ENCODE measurements around a stretch of chr2.

DNA sequence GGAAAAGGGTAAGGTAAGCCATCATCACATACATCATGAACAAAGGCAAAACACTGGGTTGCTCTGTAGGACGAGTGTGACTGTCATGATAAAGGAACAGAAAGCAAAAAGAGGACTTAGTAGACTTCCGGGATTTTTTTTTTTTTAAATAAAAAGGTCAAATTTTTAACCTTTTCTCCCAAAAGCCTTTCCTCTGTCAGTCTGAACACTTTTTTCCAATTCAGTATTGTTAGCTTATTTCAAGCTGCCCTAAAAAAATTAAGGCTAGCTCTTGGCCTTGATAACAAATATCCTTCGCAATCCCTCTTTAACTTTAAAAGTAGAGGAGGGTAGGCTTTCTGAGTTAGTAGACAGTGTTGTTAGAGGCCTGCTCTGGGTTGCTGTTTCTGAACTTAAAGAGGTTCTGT, 103.2 kb downstream of the METTL8 start:
- PRO-cap, result no peak
- RAMPAGE, long total RNA, result no peak

GRCh38 chr2:171415885-171416568, 17.8 kb downstream of the METTL8 start:
- PRO-cap, result no peak
- RAMPAGE, long total RNA, result no peak

DNA sequence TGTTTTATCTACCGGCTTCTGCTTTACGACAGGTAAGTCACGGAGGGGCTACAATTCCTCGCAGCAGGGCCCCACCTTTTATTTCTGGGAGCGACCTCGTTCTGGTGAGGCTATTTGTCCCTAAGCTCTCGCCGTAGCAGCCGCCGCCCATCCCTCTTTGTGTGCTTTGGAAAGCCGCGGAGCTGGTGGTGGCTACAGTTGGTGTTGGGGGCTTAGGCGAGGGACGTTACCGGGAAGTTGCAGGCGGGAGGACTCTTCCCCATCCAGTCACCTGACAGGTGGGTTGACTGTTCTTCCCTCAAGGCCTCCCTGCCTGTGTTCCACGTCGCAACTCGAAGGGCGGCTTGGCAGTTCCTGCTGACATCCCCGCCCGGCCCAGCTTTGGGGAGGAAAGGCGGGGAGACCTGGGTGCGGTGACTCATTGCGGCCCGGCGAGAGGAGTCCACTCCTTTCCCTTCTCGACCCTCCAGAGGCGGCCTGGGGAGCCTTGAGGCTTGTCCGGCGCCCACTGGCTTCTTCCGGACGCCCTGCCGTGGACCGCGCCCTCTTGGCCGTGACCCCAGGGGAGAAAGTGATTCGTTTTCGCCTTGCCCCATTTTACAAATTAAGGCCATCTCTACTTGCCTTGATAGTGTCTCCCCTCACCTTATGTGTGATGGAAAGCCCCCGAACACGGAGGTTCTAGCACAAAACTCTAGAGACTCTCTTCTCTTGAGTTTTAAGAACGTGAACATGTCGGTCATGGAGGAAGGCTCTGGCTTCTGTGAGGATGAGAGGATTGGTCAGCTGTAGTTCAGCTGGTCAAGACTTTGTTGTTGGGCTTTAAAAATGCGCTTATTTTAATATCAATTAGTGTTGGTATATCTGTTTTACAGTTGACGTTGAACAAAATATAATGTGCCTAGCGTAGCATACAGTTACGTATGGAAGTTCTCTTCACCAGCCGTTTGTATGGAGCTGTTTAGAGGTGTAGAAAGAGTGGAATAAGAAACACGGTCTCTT, 628 bp downstream of the DYNC1I2 start:
- PRO-cap, result bidirectional peak, plus-strand start at position 195 of the sequence, minus-strand start at position 168 of the sequence; bidirectional peak, plus-strand start at position 469 of the sequence, minus-strand start at position 377 of the sequence
- RAMPAGE, long total RNA, result start-site peak on the plus strand centred at position 166 of the sequence, 71 bp wide, 415 and 52 reads in 2 replicates

- PRO-cap, result no peak
- RAMPAGE, long total RNA, result no peak
These were observed 1.2 kb downstream of the DLX2 start for GRCh38 chr2:172101260-172102083.

- PRO-cap, result unidirectional peak, plus-strand start at chr2:172106538; bidirectional peak, plus-strand start at chr2:172106846, minus-strand start at chr2:172106675
- RAMPAGE, long total RNA, result no peak
These were observed 3.6 kb upstream of the DLX2 start for GRCh38 chr2:172106058-172107009.

DNA sequence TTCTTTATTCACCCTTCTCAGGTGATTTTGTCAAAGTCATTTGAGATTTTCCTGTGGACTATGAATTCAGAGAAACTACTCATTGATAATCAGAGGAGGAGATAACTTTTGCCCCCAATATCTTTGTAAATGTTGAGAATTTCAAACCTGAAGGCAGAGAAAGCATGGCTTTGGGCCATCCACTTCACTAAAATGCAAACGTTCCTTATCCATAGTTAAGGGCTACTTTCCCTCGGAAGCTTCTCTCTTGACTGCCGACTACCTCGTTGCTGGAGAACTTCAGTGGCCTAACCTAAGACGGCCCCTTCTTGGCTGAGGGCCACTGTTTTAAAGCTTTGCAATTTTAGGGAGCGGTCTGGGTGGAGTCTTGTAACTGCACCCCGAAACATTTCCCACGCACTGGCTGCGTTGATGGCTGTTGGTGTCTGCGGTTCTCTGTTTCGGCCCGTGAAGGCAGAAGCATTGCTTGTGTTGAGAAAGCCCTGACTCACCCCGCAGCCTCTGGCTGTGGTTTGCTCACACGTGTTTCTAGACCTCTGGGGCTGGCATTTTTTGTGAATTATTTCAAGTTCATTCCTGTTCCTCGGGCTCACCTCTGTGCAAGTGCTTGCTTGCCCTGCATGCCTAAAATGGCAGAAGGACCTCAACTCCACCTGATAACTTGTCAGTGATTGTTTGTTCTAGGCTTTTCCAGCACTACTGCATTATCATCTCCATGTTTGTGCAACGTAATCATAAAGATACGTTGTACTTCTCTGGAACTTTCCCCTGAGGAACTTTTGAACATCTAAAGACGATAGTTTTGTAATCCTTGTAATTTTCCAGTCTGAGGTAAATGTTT, 94.1 kb upstream of the DLX2 start:
- PRO-cap, result no peak
- RAMPAGE, long total RNA, result no peak

DNA sequence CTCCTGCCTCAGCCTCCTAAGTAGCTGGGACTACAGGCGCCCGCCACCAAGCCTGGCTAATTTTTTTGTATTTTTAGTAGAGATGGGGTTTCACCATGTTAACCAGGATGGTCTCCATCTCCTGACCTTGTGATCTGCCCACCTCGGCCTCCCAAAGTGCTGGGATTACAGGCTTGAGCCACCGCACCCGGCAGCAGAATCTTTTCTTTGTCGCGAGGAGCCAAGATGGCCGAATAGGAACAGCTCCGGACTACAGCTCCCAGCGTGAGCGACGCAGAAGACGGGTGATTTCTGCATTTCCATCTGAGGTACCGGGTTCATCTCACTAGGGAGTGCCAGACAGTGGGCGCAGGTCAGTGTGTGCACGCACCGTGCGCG, 112.3 kb upstream of the ITGA6 start:
- PRO-cap, result unidirectional peak, plus-strand start at position 215 of the sequence
- RAMPAGE, long total RNA, result no peak

DNA sequence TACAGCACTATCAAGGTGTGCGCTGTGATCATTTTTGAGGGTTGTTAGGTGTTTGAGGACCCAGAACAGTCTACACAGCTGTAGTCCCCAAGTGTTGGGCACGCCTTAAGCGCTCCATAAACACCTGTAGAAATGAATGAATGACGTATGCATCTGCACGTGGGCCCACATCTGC, 420 bp upstream of the ITGA6 start:
- PRO-cap, result no peak
- RAMPAGE, long total RNA, result no peak

GRCh38 chr2:172438242-172438436, 10.8 kb downstream of the ITGA6 start:
- PRO-cap, result no peak
- RAMPAGE, long total RNA, result no peak

GRCh38 chr2:172462768-172463107, 35.4 kb downstream of the ITGA6 start:
- PRO-cap, result no peak
- RAMPAGE, long total RNA, result no peak

DNA sequence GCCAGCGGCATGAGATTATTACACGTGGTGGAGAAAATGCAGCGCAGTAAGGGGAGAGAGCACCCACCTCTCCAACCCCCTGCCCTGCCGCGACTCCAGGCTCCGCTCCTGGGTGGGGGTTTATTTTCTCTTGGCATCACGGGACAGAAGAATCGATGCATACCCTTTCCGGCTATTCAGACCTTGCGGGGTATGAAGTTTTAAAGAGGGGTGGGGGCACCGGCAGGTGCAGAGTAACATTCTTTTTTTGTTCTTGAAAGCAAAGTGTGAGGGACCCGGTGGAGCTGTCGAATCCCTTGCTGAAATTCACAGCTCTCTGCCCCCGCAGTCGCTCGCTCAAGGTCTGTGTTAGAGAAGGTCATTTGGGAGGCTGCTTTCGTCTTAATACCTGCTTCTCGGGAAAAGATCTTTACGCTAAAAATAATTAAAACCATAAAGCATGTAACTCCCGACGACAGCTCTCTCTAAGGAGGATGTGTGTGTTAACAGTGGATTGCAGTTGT, 642 bp downstream of the RAPGEF4 start:
- PRO-cap, result unidirectional peak, minus-strand start at position 103 of the sequence
- RAMPAGE, long total RNA, result no peak

DNA sequence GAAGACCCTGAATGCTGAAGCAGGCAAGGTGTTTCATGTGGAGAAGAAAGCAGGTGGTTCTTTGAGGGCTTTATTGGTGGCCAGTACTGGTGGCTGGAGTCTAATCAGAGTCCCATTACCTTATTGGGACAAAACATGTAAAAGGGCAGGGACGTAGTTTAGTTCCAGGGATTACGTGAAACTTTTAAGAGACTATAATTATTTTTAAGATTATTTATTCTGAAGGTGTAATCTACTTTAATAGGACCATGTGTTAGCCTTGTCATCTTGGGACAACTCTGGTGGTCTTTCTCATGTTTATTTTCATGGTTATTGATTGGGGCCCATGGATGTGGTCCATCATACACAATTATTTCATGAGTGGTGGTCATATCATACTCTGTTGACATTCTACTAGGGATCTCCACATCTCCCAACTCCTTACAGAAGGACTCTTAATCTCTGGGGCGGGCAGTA, 112.0 kb downstream of the RAPGEF4 start:
- PRO-cap, result no peak
- RAMPAGE, long total RNA, result no peak

- PRO-cap, result no peak
- RAMPAGE, long total RNA, result no peak
These were observed 44.8 kb upstream of the MAP3K20 start for GRCh38 chr2:173030570-173031576.

- PRO-cap, result no peak
- RAMPAGE, long total RNA, result no peak
These were observed 74.4 kb downstream of the MAP3K20 start for GRCh38 chr2:173150063-173150393.

- PRO-cap, result unidirectional peak, plus-strand start at chr2:173448937; bidirectional peak, plus-strand start at chr2:173449047, minus-strand start at chr2:173449057
- RAMPAGE, long total RNA, result no peak
These were observed 94.1 kb downstream of the CDCA7 start for GRCh38 chr2:173448833-173449138.

- PRO-cap, result no peak
- RAMPAGE, long total RNA, result no peak
These were observed 298.1 kb downstream of the CDCA7 start for GRCh38 chr2:173652831-173653080.

DNA sequence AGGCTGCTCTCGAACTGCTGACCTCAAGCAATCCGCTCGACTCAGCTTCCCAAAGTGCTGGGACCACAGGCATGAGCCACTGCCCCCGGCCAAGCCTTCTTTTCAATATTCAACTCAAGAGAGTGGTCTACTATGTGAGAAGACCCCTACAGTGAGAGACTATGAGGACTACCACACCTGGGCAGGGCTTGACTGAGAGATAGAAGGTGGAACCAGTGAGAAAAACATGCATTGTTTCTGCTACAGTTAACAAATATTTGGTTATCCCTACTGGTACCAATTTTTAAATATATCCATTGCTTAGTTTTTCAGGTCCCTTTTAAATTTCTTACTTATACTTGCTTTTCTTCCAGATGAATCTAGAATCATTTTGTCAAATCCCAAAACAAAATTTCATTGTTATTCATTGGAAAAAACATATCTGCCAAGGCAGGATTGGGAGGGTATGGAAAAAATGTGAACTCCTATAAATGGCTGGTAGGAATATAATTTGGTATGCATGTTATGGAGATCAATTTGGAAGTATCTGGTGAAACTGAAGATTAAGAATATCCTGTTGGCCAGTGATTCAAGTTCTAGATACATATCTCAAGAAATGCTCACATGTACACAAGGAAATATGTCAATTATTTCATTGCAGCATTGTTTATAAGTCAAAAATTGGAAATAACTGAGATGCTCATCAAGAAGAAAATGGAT, 63.1 kb downstream of the SP3 start:
- PRO-cap, result no peak
- RAMPAGE, long total RNA, result no peak

- PRO-cap, result no peak
- RAMPAGE, long total RNA, result no peak
These were observed 61.5 kb downstream of the SP3 start for GRCh38 chr2:173903558-173904090.

DNA sequence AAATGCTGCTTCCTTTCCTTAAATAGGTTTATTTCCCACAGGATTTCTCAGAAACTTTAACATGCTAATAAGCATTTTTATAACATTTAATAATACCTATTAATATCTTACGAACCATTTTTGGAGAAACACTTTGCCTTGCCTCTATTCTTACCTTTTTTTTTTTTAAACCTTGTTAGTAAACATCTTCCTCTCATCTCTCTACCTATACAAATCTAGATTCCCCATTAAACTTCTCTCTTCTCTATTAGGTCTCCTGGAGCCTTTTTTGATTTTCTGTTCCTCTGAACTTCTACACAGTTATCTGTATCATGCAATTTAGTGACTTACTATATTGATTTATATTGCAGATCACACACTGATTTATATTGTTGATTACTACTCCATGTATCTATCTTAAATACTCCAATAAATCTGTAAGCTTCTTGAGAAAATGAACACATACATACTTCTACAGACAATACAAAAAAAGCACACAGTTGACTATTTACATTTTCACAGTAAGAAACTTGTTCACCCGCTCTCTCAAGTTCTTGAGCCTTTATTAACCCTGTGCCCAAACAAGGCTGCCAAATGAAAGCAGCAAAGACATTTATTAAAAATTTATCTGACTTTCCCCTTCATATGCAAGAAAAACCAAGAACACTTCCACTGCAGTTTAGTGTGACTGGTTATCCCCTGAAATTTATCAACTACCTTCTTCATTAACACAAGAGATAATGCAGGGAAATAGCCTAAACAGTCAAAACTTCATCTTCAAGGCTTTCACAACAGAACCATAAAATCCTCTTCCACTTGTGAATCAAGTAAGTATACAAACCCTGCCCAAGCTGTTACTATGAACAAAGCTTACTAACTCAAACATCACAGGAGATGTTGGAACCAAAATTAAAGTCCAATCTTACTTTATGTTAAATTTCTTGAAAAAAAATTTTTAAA, 28.3 kb downstream of the SP3 start:
- PRO-cap, result no peak
- RAMPAGE, long total RNA, result no peak

DNA sequence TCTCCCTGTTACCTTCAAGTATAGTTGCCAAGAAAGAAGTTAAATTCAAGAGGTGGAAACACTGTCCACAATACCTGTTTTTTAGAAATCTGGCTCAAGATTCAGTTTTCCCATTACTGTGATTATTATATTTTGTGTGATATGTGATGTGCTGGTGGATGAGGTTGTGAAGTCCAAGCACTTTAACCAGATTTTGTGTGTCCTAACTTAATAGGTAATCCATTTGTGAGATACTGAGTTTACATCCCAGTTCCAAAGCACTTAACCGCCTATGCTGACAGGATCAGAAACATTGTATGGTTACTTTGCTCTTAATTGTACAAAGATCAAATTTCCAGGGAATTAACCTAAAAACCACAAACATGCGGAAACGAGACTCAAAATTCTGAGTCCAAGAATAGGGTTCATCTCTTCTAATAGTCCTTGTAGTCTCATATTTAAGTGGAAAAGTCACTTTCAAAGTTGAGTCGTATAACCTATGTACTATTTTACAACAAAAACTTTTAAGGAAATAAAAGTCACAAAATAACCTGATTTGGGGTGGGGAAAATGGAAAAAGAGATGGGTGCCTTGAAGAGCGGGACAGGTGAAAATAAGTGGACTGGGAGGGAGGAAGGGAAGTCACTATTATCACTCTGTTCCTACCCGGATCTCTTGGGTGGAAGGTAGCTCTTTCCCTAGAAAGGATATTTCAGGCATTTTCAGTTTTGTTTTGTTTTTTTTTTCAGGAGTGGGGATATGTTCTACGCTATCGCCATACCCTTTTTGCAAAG, 1.5 kb upstream of the SP3 start:
- PRO-cap, result no peak
- RAMPAGE, long total RNA, result no peak